ENCODE results near the gene WDR7.

GRCh38 chr18:51193585-51194139 lies 3.8 kb downstream of the MEX3C start:
- PRO-cap = no peak

DNA sequence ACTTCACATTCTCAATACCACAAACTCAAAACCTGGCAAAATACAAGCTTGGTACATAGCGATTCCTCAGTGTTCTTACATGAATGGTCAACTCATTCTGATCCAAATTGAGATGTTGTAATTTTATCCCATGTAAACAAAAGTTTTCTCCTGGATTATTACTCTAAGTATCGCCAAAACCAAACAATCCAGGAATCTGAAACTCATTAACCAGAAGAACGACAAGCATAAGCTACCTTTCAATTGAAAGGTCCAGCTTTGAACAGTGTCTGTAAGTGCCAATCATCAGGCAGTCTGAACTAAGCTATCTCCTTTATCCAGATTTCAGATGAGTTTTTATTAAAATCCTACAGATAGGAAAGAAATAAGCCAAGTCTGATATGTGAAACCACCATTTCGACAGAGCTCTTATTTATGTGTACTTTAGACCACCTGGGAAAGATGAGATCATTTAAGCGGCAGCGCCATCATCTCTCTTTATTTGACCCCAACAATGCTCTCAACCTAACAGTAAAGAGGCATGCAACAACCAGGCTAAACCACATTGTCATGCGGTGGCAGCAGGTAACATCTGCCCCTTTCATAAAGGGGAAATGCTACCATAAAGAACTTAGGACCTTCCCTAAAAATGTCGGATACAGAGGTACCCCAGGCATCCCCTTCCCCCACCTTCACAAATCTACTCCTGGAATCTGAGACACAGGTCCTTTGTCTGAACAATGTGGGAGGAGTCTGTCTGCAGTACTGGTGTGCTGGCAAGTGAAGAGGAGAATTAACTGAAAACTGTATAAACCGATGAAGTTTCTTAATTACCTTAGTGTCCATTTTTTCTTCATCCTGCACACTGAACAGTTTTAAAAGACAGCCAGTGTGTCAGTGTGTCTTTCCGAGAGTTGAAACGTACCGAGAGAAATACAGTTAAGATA lies 2.2 kb downstream of the MEX3C start:
- PRO-cap = bidirectional peak, plus-strand start at position 438 of the sequence, minus-strand start at position 398 of the sequence; bidirectional peak, plus-strand start at position 542 of the sequence, minus-strand start at position 483 of the sequence; bidirectional peak, plus-strand start at position 719 of the sequence, minus-strand start at position 681 of the sequence

DNA sequence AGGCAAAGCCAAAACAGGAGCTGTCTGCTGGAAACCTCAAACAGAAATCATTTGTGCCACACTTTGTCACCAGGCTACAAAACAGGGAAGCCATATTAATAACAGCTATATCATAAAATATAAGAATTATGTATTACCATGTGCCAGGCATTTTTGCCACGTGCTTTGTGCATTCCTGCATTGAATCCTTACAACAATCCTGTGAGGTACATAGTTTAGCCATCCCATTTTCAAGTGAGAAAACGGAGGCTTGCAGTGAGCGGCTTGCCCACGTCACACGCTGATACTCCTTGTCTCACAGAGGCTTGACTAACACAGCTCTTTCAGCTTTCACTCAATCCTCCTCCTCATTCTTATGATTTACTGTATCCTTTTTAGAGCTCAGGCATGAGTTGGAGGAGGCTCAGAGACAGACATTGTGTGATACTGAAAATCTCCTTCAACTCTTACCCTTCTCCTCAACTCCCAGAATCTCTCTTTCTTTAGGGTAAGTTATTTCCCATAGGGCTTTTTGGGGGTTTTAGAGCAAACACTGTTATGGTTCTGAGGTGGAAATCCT lies 148.5 kb upstream of the MEX3C start:
- PRO-cap = no peak

GRCh38 chr18:51907815-51908404 lies 432.1 kb upstream of the DCC start:
- PRO-cap = no peak

- PRO-cap = no peak
These were observed 10.4 kb upstream of the MBD2 start for GRCh38 chr18:54234781-54235321.

DNA sequence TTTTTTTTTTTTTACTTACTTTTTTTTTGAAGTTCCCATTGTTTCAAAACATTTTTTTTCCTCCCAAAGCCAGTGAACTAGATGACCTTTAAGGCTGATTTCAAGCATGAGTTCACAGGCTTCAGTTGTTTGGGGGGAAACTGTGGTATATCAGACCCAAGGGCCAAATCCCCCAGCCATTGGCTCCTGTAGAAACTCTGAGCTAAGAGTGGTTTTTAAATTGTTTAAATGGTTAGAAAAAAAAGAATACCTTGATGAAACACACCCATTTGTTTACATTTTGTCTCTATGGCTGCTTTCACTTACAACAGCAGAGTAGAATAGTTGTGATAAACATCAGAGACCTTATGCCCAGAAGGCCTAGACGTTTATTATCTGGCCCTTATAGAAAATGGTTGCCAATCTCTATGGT lies 17.3 kb upstream of the POLI start:
- PRO-cap = no peak

DNA sequence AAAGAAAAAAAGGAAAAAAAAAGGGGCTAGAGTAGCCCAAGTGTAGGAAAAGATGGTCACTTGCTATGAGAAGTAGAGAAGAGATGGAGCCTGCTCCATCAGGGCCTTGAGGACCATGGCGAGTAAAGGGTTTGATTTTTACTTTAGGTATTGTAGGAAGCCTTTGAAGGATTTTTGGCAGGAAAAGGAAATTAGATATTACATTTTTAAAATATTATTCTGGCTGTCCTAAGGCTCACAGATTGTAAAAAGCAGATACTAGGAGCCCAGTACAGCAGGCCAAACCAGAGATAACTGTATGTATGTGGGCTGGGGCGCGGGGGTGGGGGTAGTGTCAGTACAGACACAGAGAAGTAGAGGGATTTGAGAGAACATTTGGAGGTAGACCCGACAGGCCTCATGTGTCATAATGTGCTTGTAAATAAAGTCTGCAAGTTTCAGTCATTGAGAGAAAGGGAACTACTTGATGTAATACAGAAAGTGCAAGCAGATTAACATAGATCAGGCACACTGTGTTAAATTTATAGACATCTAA lies 7.6 kb upstream of the POLI start:
- PRO-cap = bidirectional peak, plus-strand start at position 366 of the sequence, minus-strand start at position 339 of the sequence

GRCh38 chr18:54606610-54607302 lies 15.7 kb downstream of the DYNAP start:
- PRO-cap = no peak

GRCh38 chr18:54948443-54949019 lies 10.7 kb downstream of the CCDC68 start:
- PRO-cap = no peak

- PRO-cap = unidirectional peak, minus-strand start at chr18:55110476
These were observed 151.2 kb upstream of the CCDC68 start for GRCh38 chr18:55110366-55110914.

- PRO-cap = no peak
These were observed 136.0 kb downstream of the TCF4 start for GRCh38 chr18:55451981-55452435.

DNA sequence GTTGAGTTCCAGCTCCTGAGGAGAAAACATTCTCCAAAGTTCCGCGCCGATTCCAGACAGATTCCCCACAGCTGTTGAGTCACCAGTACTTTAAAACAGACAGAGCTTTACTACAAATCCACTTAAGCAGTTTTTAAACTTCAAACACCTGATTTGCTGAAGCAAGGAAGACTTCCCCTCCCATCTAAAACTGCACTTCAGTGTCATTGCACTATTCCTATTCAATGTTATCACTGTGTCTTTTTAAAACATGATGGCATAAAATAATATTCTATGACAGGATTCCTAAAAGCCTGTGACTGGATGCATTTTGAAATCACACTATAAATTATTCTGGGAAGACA lies 41.0 kb downstream of the TCF4 start:
- PRO-cap = no peak

GRCh38 chr18:56445215-56445806 lies 193.1 kb downstream of the TXNL1 start:
- PRO-cap = no peak

DNA sequence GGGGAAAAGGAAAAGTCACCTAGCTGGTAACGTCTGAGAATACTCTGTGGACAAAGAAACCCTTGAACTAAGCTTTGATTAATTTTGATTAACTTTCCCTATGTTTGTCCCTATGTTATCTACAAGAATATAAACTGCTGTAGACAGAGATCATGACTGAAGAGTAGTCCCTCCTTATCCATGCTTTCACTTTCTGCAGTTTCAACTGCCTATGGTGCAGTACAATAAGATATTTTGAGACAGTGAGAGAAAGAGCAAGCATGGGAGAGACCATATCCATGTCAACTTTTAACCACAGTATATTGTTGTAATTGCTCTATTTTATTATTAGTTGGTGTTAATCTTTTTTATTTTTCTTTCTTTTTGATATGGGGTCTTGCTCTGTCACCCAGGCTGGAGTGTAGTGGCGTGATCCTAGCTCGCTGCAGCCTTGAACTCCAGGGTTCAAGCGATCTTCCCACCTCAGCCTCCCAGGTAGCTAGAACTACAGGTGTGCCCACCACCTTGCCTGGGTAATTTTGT lies 31.7 kb downstream of the TXNL1 start:
- PRO-cap = no peak

DNA sequence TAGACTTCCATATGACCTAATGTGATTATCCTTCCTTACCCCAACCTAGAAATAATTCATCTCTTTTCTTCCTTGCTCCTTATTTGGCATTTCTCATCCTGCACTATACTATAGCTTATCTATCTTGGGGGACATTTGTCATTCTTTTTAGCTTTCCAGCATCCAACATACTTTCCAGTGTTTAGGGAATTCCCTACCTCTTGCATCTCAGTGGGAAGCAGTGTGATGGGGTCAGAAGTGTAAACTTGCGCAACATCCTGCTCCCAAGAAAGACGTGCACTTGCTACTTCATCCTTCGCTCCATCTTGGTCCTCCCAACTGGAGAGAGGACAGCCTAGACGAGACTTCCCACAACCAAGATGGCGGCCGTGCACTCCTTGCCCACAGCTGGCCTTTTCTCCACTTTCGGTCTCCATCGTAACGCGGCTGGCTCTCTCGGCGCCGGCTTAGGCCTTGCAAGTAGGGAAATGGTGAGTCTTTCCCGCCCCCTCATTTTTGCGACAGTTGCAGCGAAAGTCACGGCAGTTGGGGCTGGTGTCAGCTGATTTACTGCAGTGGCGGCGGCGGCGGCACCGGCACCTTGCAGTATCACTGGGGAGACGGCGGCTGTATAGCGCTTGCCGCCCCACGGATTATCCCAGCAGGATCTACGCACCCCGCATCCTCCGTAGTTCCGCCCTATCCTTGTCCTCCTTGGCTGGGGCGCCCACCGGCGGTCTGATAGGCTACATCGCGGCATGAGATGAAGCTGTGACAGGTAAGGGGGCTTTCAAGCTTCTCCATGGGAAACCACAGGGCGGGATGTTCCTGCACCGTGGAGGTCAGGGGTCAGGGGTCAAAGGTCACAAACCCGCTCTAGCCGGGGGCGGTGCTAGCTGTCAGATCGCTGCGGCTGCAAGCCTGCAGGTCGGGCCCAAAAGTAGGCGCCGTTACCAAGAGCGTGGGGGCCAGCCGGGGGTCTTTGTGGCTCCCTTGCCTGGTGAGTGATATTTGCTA lies at the start of gene WDR7:
TSS of gene WDR7 (plus strand) at position 540 of the 996 bp plus-strand sequence.
- PRO-cap = bidirectional peak, plus-strand start at position 544 of the sequence, minus-strand start at position 452 of the sequence

- PRO-cap = no peak
These were observed 218.0 kb downstream of the WDR7 start for GRCh38 chr18:56869135-56869560.

DNA sequence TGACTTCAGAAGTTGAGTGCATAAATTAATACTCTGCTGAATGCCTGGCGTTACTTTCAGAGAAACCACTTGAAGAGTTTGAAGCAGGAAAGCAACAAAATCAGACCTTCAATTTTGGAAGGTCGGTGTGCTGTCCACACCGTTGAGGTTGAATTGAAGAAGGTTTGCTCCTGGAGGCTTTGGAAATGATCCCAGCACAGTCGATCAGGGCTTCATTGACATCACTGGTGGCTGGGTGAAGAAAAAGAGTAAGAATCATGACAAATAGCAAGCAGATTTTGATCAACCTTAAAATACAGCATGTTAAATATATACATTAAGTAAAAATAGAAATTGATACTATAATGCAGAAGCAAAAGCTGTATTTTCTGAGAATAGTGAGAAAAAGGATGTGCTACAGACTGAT lies 171.0 kb upstream of the BOD1L2 start:
- PRO-cap = no peak

DNA sequence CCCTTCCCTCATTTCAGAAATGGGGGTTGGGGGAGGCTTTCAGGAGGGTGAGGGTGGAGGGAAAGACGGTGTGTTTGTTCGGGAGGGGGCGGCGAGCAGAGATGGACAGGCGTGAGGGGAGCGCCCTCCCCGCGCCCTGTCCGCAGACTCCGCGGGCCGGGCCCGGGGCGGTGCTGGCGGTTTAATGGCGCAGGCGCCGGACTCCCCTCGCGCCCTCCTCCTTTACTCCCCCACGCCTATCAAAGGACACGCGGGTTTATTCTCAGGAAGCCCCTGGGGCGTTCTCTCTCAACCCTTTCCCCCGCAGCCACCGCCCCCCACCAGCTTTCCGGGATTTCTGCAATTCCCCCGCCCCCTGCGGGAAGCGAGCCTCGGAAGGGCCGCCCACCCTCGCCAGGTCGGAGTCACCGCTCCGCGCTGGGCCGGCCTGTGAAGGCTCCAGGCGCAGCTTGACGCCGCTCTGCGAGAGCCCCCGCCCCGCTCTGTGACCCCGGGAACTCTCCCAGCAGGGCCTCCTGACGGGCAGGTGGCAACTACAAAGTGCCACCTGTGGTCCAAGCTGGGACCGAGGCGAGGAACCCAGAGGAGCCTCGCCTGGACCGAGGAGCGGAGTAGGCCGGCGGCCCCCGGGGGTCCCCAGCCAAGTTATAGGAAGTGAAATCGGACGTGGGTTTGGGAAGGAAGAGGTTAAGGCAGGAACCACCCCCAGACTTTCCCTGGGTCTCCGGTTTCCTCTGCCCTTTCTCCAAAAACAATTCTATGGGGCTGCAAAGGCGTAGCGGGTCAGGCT lies 1.1 kb downstream of the ST8SIA3 start:
- PRO-cap = no peak

- PRO-cap = no peak
These were observed 2.6 kb downstream of the NEDD4L start for GRCh38 chr18:58046470-58047121.

- PRO-cap = no peak
These were observed 47.4 kb downstream of the NEDD4L start for GRCh38 chr18:58091246-58091917.